Fibroblast of the aortic adventitia (primary cell): ENCODE data around the genes KCTD14 and TENM4.

DNA sequence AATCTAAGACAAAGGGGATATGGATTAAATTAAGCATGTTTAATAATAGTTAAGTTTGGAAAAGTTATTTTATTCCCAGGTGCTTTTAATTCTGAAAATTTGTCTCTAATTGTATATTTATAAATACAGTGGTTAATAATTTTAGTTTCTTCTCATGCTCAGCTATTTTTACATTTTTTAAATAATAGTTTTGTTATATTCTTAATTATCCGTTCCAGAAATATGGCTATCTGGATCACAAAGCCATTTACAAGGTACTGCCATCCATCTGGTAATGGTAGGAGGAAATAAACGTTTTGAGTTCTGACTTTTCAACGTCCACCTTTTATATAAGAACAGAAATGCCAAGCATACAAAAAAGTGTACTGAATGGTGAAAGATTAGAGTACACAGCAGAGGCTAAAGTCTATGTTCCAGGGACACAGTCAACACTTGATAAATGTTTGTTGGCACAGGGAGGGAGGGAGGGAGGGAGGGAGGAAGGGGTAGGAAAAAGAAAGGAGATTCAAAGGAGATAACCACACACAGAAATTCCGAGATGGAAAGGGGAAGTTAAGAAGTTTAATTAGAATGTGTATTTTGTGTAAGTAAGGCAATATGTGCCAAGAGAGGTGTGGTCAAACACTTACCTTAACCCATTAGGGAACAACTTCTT lies 58.3 kb downstream of the GDPD4 start:
- CAGE, long polyA plus RNA = no peak

DNA sequence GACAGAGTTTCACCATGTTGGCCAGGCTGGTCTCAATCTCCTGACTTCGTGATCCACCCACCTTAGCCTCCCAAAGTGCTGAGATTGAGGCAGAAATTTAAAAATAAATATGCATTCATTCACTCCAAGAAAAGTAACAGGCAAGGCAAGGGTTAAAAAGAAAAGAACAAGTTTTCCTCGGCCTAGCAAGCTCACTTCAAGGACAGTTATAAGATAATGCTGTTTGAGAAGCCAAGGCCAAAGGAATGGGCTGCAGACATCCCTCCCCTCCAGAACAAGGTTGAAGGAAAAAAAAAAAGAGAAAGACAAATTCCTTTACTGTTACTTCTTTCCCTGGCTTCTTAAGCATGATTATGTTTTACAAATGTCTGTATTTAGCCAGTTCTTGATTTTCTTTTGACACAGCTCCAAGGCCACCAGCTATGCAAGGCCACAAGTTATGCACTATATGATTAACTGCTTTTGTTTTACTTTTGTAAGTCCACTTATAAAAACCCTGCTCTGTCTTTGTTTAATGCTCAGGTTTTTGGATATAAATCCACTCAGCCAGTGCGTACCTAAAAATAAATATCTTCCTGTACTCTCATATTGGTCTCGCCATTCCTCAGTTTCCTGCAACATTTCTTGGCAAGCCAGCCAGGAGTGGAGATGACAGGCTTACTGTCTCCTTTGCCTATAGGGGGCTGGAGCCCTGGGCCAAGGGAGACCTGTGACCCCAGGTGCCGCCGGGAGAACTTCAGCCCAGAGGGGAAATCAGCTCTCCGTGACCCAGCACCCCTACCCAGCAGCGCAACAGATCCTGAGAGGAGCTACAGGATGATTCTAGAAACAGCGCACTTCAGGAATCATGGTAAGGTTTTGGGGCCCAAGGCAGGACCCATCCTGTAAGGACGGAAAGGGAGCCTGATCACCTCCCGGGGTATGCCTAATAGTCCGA lies 18.6 kb upstream of the AQP11 start:
- CAGE, long polyA plus RNA = no peak

DNA sequence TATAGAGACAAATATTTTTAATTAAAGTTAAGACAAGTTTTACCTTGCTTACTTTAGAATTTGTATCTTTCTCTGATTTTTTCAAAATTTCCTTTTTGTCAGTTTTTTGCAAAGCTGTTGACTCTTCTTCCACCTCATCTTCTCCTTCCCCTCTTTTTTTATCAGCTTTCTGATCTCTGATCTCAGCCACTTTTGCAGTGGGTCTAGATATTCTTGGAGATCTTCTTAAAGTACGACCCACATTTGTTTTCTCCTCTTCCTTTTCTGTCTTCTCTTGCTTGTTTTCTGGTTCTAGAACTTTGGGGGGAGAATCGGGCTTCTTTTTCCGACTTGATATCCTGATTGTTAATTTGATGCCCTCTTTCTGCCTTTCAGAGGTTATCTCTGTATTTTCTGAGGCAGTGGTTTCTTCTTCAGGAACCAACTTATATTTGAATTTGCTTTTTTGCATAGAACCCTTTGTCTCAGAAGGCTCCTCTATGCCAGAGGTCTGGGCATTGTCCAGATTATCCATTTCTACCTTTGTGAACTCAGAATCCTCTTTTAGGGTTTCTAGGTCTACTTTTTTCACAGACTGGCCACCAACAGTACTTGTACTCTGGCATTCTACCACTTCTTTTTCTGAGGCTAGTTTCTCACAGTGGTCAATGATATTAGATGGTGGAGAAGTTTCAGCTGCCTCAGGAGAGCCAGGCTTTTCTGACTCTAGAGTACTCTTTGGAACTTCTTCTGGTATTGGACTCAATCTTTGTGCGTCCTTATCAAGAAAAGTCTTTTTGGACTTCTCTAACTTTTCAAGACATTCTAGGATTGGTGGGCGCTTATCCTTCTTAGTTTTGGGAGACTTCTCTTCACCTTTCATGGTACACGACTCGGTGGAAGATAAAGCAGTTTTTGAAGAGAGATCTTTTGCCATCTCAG lies 63.3 kb upstream of the CLNS1A start:
- CAGE, long polyA plus RNA = no peak

DNA sequence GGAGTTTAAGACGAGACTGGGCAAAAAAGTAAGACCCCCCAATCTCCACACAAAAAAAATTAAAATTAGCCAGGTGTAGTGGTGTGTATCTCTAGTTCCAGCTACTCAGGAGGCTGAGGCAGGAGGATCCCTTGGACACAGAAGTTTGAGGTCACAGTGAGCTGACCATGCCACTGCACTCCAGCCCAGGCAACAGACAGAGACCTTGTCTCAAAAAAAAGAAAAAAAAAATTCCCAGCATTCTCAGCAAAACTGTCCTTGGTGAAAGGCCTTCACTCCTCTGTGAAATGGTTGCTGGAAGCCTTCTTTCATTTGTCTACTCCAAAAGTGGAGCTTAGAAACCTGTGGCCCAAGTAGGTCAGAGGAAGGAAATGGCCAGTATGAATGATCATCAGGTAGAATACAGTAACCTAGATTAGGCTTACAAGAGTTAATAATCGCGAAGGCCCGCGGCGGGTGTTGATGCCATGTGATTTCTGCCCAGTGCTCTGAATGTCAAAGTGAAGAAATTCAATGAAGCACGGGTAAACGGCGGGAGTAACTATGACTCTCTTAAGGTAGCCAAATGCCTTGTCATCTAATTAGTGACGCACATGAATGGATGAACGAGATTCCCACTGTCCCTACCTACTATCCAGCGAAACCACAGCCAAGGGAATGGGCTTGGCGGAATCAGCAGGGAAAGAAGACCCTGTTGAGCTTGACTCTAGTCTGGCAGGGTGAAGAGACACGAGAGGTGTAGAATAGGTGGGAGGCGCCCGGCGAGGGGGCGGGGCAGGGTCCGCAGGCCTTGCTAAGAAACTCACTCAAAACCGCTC lies 65.3 kb downstream of the AAMDC start:
- CAGE, long polyA plus RNA = no peak

DNA sequence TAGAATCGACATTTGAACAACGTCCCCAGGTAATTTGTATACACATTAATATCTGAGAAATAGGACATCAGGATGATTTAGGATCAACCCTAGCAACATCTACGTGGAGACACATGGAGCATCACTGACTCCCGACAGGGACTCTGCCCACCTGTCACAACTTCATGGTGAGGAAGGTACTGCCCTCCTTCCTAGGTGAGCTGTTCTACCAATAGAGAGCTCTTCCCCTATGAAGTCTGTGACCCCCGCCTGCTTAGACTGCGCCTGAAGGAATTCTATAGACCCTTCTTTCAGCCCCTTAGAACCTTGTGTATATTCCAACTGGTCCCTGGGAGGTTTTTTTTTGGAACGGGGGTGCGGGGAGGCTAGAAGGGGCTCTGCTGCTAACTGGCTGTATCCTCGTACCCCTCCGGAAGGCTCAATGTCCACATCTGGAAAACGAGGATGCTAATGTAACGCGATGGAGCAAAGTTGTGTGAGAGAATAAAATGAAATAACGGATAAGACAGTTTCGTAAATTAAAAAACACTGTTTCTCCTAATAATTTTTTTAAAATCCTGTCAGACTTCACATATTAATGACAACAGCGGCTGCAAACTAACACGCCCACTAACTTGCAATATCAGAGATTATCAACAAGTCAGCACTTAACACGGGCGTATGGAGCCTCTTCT lies 492 bp downstream of the INTS4 start:
- CAGE, long polyA plus RNA = no peak

DNA sequence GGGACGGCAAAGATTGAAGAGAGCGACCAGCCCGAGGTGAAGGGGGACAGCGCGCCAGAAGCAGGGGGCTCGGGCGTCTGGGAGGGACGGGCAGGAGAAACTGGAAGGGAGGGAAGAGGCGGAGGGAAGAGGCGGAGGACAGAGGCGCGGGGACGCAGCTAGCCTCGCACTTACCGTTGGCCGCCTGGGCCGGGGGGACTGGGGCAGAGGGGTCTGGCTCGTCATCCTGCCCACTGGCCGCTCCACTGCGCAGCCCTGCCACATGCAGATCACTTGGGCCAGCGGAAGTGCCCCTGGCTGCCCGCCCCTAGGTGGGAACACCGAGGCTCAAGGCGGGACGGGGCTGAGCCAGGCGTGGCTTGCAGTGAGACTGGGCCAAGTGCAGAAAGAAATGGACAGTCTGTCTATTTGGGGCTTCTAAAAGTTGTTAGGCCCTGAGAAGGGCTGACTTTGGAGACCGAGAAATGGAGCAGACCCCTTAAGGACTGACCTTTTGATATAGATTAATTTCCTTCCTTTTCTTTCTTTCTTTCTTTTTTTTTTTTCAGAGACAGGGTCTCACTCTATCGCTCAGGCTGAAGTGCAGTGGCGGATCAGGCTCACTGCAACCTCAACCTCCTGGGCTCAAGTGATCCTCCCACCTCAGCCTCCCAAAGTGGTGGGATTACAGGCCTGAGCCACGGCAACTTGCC lies at the start of gene KCTD14:
TSS of gene KCTD14 (minus strand) at position 291 of the 692 bp plus-strand sequence.
- CAGE, long polyA plus RNA = no peak

DNA sequence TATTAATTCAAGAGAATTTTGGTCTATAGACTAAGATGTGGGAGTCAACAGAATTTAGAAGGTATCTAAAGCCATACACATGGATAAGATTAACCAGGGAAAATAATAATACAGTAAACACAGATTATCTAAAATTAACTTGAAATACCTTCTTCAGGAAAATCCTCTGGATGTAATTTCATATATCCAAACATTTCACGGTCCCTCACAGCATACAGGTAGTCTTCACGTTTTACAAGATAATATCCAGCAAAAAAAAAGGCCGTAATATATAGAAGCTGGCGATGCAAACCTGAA lies 6.9 kb downstream of the NDUFC2 start:
- CAGE, long polyA plus RNA = no peak

DNA sequence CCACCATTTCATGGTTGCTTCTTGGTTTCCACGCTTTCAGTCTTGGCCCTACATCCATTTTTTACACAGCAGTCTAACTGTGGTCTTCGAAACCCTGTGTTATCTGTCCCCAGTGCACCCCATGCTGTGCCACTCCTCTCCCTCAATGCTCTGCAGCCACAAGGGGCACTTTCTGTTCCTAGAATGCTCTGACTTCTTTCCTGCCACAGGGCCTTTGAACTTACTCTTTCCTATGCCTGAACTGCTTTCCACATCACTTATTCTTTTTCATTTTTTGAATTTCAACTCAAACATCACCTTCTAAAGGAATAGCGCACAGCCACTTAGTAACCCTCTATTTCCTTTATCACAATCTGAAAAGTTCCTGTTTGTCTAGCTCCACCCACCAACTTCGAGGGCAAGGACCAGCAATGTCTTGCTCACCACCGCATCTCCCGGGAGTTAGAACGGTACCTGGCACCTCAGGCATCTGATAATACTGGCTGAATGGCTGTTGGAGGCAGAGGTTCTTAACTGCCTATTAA lies 644 bp downstream of the ALG8 start:
- CAGE, long polyA plus RNA = no peak

DNA sequence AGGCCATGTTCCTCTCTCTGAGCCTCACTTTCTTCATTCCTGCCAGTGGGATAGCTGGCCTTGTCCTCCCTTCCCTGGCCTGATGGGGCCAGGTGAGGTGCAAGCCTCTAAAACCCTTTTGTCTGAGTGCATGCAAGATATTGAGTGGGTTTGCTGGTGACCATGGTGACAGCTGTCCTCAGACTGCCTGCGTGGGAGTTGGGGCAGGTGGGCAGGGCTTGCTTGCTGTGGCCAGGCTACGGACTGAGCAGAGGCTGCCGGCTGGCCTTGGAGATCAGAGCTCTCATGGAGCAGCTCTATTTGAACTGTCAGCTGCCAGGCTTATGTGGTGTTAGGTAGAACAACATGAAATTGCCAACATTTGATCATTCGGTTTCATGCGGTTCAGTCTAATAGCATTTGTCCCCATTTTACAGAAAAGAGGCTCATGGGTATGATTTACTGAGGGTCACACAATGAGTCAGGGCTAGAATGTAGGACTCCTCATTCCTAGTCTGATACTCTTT lies 3.7 kb downstream of the USP35 start:
- CAGE, long polyA plus RNA = no peak

DNA sequence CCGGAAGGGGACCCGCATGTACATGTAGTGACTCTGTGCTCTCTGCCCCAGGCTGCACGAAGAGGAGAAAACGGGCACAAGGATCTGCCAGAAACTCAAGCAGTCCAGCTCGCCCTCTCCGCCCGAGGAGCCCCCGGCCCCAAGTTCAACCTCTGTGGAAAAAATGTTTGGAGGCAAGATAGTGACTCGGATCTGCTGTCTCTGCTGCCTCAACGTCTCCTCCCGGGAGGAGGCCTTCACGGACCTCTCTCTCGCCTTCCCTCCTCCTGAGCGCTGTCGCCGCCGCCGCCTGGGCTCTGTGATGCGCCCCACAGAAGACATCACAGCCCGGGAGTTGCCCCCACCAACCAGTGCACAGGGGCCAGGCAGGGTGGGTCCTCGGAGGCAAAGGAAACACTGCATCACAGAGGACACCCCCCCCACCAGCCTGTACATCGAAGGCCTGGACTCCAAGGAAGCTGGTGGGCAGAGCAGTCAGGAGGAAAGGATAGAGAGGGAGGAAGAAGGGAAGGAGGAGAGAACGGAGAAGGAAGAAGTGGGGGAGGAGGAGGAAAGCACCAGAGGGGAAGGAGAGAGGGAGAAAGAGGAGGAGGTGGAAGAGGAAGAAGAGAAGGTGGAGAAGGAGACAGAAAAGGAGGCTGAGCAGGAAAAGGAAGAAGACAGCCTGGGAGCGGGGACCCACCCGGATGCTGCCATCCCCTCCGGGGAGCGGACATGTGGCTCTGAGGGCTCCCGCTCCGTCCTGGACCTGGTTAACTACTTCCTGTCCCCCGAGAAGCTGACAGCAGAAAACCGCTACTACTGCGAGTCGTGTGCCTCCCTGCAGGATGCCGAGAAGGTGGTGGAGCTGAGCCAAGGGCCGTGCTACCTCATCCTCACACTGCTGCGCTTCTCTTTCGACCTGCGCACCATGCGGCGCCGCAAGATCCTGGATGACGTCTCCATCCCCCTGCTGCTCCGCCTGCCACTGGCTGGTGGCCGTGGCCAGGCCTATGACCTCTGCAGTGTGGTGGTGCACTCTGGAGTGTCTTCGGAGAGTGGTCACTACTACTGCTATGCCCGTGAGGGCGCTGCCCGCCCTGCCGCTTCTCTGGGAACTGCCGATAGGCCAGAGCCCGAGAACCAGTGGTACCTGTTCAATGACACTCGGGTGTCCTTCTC lies 21.1 kb downstream of the USP35 start:
- CAGE, long polyA plus RNA = no peak

DNA sequence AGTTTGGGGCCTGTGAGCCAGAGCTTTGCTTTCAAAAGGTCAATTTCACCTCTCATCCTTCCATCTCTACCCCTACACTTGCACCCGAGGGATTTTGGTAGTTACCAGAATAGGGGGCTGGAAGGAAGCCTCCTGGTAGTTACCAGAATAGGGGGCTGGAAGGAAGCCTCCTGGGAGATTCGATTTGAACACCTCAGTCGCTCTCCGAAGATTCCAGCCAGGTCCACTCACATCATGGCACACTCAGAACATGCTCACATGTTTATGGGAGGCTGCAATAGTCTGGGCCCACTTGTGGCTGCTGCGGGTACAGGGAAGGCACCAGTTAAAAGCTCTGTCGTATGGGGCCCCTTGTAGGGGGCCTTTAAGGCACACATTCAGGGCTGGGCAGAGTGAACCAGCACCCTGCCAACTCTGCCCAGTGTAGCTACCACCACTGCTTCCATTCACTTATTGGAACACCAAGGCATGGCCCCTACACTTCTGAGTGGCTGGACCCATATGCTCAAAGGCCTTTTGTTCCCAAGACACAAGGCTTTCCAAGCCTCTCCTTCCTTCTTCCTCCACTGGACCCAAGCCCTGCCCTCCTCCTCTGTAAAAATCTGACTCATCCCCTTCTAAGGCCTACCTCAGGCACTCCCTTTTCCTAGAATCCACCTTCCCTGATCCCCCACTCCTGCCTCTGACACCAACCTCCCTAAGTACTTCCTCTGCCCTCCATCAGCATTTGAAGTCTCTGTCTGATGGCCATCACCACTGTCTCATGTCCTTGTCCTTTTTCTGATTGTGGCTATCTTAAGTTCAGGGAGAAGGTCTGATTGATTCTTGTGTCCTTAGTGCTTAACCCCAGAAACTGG lies 28.0 kb downstream of the USP35 start:
- CAGE, long polyA plus RNA = no peak

DNA sequence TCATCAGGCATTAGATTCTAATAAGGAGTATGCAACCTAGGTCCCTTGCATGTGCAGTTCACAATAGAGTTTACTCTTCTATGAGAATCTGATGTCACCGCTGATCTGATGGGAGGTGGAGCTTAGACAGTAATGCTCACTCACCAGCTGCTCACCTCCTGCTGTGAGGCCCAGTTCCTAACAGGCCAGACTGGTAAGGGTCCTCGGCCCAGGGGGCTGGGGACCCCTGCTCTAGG lies 107.2 kb downstream of the USP35 start:
- CAGE, long polyA plus RNA = no peak

DNA sequence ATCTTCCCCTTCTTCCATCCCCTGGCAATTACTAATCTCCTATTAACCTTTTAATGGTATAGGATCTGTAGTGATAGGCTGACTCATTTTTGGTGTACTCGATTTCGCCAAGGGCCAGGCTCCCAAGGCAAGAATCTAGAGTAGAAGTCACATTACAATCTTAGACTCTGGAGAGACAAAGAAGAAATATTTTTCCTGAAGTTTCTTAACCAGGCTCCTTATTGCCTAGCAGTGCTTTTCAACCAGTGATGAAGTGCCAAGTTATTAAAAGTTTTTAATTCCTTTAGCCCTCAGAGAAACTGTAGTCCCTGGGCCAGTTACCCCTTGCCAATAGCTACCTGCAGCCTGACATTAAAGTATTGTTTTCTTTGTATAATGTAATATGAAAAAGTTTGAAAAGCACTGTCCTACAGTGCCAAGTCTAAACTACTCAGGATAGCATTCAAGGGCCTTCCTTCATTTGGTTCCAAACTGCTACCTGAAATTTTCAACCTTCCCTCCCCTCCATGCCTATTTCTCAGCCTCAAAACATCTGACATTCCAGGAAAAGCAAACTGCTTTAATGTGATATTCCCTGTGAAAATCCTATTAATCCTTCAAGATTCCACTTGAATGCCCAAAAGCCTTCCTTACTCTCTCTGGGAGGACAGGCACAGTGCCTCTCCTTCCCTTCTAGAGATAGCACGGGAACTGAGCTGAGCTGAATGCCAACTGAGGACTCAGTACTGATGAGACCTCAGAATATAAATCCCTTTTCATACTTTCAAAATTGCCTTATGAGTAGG lies 113.1 kb downstream of the GAB2 start:
- CAGE, long polyA plus RNA = no peak

- CAGE, long polyA plus RNA = no peak
Measured at GRCh38 chr11:78392711-78393489, 24.7 kb downstream of the GAB2 start.

- CAGE, long polyA plus RNA = no peak
Measured at GRCh38 chr11:78424656-78425372, 7.2 kb upstream of the GAB2 start.

DNA sequence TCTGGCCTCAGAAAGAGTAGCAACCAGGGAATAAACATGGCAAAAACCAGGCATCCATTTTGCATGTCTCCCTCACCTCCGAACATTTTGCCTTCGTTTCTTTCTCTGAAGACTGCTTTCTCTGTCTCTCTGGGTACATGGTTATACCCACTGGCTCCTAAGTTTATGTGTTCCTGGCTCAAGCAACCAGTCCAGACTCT lies 8.6 kb upstream of the GAB2 start:
- CAGE, long polyA plus RNA = no peak

DNA sequence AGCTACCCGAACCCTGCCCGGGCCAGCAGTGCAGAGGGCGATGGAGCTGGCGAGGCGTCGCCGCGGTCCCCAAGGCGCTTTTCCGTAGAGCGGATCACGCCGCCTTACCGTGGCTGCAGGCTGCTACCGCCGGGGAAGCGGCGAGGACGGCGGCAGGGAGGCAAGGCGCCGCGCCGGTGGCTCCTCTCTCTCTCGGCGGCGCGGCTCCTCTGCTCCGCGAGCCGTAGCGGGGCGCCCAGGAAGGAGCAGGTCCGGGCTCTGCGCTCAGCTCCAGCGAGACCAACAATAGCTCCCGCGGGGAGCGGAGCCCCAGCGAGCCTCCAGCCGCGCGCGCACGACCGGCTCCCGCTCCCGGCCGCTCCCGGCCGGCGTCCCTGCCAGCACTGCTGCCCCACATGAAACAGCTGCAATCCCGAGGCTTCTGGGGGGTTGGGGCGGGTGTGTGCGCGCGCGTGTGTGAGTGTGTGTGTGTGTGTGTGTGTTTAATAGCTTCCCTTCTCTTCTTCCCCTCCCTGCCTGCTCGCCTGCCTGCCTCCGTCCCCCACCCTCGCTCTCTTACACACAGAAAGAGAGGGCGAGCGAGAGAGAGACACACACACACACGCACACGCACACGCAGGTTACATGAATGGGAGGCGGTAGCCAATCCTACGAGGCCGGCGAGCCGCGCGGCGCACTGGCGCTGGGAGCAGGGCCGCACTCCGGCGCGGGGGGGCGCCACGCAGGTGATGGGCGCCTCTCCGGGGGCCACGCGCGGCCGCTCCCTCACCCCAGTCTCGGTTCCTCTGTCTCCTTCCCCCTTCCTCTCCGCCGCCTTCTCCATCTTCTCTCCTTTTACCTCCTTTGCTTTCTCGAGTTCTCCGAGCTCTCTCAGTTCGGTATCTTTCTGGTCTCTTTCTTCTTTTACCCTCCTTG lies at the start of gene TENM4:
TSS of gene TENM4 (minus strand) at position 630 of the 915 bp plus-strand sequence.
- CAGE, long polyA plus RNA = no peak

DNA sequence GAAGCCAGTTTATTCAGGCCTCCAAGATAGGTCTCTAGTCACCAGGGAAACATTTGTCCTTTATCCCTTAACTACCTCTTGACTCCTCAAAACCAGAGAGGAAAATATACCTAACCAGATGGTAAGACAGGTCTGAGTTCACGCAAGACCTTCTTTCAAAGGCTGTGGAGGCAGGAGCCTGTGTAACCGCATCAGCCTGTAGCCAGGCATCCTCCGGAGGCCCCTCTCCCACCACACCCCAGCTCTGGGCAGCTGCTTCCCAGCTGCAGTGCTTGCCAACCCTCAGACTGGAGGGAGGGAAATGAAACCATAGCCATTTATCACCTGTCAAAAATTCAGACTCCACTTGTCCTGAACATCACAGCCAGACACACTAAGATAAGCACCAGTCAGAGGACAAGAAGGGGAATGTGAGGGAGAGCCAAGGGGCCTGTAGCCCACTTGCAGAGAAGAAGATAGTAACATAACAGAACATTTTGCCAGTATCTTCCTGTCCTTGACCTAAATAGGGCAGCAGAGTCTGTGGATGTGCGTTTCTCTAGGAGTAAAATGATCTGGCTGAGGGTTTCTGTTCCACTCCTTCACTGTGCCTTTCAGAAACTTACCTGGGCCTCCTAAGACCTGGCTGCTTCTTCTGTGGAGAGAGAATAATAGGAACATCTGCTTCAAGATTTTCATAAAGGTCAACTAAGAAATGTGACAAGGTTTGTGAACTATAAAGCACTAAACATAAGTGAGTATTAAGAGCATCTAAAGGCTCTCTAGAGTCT lies 57.5 kb upstream of the FAM181B start:
- CAGE, long polyA plus RNA = no peak

DNA sequence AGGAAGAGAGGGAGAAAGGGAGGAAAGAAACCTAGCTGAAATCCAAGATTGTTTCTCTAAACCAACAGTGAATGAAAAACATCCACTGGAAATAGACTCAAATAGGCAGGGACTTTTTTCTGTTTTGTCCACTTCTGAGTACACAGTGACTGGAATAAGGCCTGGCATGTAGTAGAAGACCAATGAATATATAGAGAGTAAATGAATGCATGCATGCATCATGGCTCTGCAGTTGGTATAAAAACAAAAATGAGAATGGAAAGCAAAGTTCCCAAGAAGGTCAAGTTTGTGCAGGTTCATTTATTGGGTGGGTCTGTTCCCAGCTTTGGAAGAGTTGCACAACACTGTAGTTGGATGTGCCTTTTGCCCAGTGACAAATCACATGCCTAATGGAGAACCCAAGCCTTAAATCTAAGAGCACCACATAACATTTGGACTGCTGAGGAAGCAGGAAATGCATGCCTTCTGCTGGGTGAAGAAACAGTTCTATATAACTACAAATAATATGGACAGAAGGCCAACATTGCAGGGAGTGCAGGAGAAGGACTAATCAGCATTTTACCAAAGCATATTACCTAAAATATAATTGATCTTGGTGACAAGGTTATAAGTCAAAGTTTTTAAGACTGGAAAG lies 30.6 kb downstream of the PRCP start:
- CAGE, long polyA plus RNA = no peak

- CAGE, long polyA plus RNA = no peak
Measured at GRCh38 chr11:82898635-82898996, 1.6 kb downstream of the PRCP start.